Suprapubic skin (tissue), 4 donors: ENCODE measurements around a stretch of chr4.

DNA sequence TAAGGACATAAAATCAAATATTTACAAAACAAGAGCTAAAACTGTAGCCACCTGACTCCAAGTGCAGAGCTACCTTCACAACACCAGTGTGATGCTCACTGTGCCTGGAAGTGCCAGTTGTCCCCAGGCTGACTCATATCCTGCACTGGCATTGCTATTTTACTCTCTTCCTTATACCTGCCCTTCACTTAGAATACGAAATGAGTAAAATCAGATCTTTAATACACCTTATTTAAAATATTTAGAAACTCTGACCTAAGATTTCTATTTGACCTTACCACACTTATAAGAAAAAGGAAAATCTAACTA, 39.4 kb downstream of the SLC7A11 start:
- PRO-cap, result no peak
- RAMPAGE, long total RNA, 4 experiments, result no peak in any of the 4 experiments

GRCh38 chr4:138954114-138954552, 61.4 kb upstream of the NOCT start:
- PRO-cap, result no peak
- RAMPAGE, long total RNA, 4 experiments, result no peak in any of the 4 experiments

DNA sequence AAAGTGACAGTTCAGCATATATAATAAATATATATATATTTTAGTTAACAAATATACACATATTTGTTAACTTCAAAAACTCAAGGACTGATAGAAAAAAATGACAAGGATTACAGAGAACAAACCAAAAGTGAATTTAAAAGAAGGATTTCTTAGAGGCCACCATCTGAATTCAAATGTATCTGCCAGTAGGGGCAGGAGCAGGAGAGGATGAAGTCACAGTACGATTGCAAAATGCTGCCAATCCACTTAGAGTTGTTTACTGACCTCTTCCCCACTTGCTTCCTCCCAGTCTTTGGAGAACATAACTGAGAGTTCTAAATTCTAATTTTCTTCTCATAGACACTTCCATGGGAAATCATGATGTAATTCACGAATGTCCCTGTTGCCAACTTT, 33.8 kb upstream of the NOCT start:
- PRO-cap, result no peak
- RAMPAGE, long total RNA, 4 experiments, result no peak in any of the 4 experiments

DNA sequence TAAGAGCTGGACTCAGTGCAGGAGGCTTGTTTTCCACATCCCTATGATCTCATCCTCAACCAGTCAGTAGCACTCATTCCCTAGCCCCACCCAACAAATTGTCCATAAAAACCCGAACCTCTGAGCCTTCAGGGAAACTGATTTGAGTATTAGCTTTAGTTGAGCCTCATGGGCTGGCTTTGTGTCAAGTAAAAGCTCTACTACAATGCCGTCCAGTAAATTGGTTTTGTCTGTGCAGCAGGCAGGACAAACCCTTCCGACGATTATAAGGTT, 7.8 kb upstream of the NOCT start:
- PRO-cap, result no peak
- RAMPAGE, long total RNA, 4 experiments, result no peak in any of the 4 experiments

DNA sequence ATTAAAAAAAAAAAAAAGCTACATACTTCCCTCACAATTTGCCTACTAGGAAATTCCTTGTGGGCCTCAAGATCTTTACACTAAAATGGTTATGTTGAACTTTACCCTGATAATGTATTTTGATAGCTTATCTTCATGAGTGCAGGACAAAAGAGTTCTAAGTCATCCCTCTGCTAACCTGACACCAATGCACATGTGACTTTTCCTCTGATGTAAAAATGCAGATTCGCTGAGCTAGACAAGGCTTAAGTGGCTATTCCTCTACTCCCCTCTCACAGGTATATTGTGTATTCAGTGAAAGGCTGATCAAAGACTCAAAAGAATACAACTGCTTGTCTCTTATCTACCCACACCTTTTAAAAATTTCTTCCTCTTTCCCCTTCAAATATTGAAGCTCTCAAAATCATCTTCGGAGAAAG, 22.4 kb downstream of the ELF2 start:
- PRO-cap, result no peak
- RAMPAGE, long total RNA, 4 experiments, result no peak in any of the 4 experiments

GRCh38 chr4:139159353-139159991, 17.5 kb downstream of the ELF2 start:
- PRO-cap, result no peak
- RAMPAGE, long total RNA, 4 experiments, result no peak in any of the 4 experiments

GRCh38 chr4:139172245-139172858, 4.7 kb downstream of the ELF2 start:
- PRO-cap, result no peak
- RAMPAGE, long total RNA, 4 experiments, result no peak in any of the 4 experiments

DNA sequence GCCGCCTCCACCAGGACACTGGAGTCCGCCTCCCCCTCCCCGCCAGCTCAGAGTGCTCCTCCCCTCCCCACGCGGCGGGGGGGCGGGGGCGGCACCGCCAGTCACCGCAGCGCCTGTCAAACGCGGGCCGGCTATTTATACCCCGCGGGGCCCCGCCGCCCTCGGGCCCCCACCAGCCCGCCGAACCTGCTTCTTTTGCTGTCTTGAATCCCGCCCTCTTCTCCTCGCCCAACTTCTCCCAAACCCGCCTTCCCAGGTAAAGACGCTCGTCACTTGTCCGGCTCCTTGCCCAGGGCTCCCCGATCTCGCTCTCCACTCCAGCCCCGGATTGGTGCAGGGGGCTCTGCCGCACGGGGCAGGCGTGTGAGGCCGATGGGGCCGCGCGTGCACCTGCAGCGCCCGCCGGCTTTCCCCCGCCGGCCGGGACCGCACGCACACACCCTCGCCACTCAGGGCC, 303 bp upstream of the ELF2 start:
- PRO-cap, result bidirectional peak, plus-strand start at position 100 of the sequence, minus-strand start outside the sequence
- RAMPAGE, long total RNA, 4 experiments, result no peak in any of the 4 experiments

- PRO-cap, result no peak
- RAMPAGE, long total RNA, 4 experiments, result no peak in any of the 4 experiments
Observed at GRCh38 chr4:139401274-139401831, 52.6 kb upstream of the RAB33B start.

DNA sequence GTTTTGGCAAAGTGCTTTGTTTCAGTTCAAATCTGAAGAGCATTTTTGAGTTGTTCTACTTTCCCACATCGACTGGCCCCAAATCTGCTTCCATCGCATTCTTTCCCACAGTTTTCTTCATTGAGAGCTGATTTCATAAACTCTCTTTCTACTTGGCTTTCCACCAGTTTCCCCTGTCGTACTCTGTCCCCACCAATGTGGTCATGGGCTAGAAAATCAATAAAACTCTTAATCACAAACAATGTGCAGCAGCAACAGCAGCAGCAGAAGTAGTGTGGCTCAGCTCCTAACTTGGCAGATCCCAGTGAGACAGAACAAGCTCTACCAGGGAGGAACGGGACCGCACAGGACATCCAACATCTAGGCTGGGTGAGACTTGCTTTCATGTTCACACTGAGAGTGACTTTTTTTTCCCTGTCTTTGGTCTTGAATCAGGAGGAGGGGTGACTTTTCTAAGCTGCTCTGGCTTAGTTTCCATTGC, 3.1 kb upstream of the SETD7 start:
- PRO-cap, result no peak
- RAMPAGE, long total RNA, 4 experiments, result no peak in any of the 4 experiments

- PRO-cap, result no peak
- RAMPAGE, long total RNA, 4 experiments, result no peak in any of the 4 experiments
Observed at GRCh38 chr4:139568409-139569225, 12.6 kb upstream of the SETD7 start.

- PRO-cap, result no peak
- RAMPAGE, long total RNA, 4 experiments, result no peak in any of the 4 experiments
Observed at GRCh38 chr4:139770353-139770755, 104.7 kb downstream of the MGST2 start.

DNA sequence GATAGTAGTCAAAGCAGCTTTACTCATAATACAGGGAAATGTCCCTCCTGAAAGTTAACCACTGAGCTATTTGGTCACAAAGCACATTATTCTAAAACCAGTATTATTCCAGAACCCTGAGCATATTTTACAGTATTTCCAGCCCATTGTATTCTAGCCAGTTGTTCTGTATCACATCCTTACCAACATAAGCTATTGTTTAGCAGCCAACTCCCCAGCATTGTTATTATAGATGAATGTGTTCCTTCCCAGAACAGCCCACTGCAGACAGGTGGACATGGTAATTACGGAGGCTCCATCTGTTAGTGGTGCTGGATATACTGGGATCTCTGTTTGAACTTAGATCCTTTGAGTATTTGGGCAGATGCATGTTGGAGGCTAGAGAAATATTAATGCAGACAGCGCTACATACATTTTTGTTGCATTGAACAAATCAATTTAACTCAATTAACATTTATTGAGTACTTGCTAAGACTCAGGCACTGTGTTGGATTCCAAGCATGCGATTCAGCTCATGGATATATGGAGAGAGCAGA, 126.1 kb downstream of the MGST2 start:
- PRO-cap, result no peak
- RAMPAGE, long total RNA, 4 experiments, result no peak in any of the 4 experiments

DNA sequence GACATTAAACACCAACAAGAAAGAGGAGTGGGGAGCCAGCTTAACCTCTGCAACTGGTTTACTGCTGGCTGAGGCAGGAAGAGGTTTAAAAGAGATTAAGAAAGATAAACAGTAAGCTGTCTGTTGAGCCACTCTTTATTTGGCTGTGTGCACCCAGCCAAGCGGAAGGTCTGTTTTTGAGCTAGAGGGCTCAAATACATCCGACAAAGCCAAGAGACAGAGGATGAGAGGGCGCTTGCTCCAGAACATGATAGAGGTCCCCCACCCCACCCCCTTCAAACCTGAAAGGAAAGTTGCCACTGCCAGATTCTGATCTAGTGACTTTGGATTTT, 191.4 kb downstream of the MGST2 start:
- PRO-cap, result no peak
- RAMPAGE, long total RNA, 4 experiments, result no peak in any of the 4 experiments

DNA sequence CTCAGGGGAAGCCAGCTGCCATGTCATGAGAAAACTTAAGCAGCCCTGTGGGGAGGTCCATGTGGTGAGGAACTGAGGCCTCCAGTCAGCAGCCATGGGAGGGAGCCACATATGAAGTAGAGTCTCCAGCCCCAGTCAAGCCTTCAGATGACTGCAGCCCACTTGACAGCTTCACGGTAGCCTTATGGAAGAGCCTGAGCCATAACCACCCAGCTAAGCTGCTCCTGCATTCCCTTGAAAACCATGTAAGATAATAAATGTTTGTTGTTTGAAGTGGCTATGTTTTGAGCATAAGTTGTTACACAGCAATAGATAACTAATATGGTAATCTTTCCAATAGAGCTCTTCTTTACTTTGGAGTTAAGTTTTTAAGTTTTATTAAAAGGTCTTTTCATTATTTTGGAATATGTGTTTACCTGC, 208.0 kb downstream of the MGST2 start:
- PRO-cap, result no peak
- RAMPAGE, long total RNA, 4 experiments, result no peak in any of the 4 experiments

GRCh38 chr4:139920903-139921381, 233.0 kb downstream of the MAML3 start:
- PRO-cap, result no peak
- RAMPAGE, long total RNA, 4 experiments, result no peak in any of the 4 experiments

GRCh38 chr4:139934078-139934786, 219.8 kb downstream of the MAML3 start:
- PRO-cap, result no peak
- RAMPAGE, long total RNA, 4 experiments, result no peak in any of the 4 experiments

DNA sequence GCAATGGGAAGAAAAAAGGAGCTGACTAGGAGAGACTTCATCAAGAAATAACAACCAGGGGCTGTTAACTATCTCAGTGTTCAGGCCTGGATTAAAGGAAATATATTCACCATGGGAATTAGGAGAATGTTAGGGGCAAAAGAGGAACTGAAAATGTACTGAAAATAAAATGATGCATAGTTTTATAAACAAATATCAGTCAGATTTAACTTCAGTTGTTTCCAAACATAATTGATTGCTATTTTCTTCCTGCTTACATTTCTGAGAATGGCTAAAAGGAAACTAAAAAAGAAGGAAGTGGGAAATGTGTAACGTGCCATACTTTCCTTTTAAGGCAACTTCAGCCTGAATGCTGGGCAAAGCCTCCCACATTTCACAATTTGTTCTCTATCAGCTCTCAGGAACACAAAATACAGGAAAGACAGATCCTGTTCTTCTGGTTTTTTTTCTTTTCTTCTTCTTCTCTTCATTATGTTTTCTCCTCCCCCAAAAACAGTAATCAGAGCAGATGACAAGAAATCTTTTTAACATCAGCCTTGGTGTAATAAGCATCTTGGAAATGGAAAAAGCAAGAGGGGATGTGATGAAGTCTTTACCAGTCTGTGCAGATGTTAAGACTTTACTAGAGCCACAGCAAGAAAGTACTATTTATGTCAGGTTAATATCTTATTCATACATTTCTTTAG, 178.0 kb downstream of the MAML3 start:
- PRO-cap, result no peak
- RAMPAGE, long total RNA, 4 experiments, result no peak in any of the 4 experiments

GRCh38 chr4:139998500-139999314, 155.3 kb downstream of the MAML3 start:
- PRO-cap, result no peak
- RAMPAGE, long total RNA, 4 experiments, result no peak in any of the 4 experiments

GRCh38 chr4:140004494-140004982, 149.4 kb downstream of the MAML3 start:
- PRO-cap, result no peak
- RAMPAGE, long total RNA, 4 experiments, result no peak in any of the 4 experiments